Anterior vena cava (tissue), 1 donor: ENCODE data around the gene TLE5.

DNA sequence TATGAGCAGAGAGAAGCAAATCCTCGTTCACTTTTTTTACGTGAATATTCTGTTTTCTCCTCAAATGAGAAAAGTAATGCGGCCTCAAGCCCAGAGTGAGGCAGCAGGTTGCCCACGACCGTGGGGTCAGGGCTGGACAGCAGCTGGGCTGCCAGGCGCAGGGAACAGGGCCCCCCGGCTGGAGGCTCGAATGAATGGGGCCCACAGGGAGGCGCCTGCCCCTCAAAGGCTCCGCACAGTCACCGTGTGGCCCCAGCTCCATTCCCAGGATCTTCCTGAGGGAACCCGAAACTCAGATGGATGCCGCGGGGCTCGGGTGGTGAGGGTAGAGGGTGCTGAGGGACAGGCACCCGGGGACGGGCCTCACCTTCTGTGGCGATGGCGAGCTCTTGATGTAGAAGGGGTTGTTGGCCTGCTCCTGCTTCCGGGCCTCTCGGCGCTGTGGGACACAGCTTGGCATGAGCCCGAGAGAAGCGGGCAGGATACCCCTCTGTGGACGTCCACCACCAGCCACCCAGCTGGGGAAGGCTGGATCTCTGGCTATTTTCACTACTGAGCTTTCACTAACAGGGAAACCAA, 19.2 kb downstream of the IZUMO4 start:
- PRO-cap: no peak

- PRO-cap: no peak
These were observed 8.7 kb downstream of the PLEKHJ1 start for GRCh38 chr19:2227035-2228309.

DNA sequence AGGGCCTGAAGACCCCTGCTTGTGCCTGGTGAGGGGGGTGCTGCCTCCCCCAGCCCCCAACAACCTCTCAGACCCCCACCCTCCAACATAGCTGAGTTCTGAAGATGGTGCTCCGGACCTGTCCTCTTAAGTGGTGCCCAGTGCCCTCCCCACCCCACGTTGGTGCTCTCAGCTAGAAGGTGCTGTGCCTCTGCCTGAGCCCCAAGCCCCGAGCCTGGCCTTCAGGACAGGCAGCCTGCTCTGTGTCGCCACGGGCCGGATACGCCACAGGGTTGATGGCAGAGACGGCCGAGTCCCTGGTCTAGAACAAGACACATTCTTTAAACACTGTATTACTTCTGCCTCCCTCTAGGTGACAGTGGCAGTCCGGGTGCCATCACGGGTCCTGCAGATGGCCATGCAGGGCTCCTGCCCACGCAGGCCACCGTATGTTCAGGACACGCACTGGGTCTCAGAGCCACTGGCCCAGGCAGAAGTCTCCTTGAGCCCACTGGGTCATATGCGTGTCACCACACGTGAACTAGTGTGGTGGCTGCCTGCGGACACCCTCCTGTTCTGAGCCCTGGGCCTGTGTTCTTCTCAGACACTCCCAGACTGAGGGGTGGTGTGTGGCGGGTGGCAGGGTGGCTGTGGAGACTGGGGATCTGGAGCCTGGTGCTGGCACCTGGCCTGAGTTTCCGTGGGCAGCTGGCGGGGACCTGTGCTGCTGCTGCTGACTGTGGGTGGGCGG, 4.5 kb downstream of the PLEKHJ1 start:
- PRO-cap: no peak

DNA sequence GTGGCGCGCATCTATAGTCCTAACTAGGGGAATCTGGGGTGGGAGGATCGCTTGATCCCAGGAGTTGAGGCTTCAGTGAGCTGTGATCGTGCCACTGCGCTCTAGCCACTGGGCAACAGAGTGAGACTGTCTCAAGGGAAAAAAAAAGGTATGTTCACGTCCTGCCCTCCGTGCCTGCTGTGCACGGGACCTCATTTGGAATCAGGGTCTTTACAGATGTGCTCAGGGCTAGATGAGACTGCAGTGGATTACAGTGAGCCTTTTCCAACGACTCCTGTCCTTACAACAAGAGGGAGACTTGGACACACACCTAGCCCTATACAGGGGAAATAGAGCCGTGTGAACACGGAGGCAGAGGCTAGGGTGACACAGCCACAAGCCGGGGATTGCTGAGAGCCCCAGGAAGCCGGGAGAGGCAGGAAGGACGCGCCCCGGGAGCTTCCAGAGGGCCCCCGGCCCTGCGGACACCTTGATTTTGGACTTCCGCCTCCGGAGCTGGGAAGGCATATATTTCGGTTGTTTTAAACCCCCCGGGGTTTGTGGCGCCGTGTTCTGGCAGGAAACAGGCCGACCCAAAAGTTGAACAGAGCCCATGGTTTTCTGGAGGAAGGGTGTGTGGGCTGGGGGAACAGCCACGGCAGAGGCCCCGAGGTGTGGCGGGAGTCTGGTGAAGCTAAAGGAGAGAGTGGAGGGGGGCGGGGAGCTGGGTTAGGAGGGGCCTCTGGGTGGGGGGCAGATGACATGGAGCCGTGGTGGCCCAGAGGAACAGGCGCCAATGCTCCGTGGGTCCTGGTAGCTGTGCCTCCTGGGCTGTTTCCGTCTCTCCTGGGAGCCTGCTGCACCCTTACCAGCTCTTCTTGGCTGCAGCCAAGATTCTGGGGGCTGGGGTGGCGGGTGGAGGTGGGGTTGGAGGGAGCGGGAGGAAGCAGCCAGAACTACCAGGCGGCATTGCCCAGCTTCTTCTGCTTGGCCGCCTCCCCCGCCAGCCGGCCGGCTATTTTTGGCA, 12.2 kb upstream of the PEAK3 start:
- PRO-cap: no peak

DNA sequence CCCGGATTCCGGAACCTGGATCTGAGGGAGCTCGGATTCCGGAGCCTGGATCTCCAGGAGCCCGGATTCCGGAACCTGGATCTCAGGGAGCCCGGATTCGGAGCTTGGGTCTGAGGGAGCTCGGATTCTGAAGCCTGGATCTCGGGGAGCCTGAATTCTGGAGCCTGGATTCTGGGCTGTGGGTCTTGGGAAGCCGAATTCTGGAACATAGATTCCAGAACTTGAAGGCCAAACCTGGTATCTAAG, 6.4 kb upstream of the LMNB2 start:
- PRO-cap: no peak

GRCh38 chr19:2494587-2495203, 18.8 kb downstream of the GADD45B start:
- PRO-cap: no peak

DNA sequence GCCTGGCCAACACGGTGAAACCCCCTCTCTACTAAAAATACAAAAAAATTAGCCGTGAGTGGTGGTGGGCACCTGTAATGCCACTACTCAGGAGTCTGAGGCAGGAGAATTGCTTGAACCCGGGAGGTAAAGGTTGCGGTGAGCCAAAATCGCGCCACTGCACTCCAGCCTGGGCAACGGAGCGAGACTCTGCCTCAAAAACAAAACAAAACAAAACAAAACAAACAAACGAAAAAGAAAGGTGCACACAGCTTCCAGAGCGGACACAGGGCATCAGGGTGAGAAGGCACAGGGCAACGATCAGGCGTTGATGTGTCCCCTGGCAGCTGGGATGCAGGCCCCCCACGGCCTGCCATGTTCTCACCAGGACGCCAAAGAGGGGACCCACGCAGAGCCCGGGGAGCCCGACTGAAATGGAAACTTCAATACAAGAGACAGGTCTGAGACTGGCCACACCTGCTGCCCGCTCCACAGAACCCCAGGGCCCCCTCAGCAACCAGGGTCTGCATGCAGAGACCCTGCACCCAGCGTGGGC, 69.9 kb downstream of the GADD45B start:
- PRO-cap: no peak

DNA sequence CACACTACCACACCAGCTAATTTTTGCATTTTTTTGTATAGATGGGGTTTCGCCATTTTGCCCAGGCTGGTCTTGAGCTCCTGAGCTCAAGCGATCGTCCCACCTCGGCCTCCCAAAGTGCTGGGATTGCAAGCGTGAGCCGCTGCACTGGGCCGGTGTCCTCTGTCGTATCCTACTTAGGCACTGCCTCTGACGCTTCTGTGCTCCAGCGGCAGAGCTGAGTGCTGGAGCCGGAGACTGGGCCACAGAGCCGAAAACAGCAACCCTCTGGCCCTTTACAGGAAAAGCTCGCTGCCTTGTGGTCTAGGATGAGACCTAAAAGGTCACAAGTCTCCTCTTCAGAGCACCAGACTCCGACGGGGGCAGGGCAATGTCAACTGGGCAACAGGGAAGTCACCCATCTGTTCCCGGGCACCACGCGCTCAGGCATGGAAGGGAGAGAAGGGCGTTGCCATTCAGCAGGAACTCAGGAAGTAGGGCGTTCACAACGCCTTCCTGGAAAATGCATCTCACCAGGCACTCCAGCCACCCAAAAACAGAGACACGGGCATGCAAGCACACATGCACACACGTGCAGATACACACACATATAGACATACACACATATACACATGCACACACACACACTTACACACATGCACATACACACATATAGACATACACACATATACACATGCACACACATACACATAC, 91.7 kb downstream of the GADD45B start:
- PRO-cap: no peak

DNA sequence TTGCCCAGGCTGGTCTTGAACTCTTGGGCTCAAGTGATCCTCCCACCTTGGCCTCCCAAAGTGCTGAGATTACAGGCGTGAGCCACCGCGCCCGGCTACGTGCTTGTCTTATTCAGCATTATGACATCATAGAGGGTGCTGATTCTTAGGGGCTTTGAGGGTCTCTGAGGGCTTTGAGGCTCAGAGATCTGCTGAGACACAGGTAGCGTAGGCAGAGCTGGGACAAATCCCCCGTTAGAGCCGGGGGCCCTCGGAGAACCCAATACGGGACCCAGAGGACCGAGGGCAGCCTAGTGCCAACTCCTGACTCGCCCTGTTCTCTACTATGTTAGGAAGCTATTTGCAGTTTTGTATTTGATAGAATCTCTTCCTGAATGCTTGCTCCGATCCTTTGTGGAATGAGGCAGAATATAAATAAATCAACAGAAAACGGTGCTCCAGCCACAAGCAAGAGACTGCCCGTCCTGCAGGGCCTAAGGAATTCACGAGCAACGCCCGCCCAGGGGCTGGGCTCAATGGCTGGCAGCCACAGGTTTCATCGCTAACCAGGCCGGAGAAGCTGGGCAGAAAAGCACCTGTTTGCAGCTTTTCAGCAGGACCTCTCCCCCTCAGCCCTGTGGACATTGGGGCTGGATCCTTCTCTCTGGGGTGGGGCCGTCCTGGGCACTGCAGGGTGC, 102.3 kb downstream of the GADD45B start:
- PRO-cap: no peak

DNA sequence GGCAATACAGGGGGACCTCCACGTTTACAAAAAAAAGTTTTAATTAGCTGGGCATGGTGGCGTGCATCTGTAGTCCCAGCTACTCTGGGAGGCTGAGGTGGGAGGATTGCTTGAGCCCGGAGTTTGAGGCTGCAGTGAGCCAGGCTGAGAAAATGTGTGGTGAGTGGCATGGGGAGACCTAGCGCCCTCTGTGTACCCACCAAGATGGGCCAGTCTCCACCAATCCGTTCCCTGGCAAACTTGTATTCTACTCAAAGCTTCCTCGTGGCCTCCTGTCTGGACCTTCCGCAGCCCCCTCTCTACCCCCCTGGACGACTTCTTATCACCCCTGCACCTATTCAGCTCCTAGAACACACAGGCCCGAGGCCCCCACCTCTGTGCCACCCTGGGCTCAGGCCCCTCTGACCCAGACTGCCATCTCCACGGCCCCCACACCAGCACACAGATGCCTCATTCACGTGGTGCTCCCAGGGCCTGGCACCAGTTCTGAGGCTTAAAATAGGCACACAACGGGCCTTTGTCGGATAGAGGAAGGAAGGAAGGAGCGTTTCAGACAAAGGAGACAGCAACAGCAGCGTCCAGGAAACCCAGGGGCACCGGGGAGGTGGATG, 7.4 kb downstream of the GNG7 start:
- PRO-cap: no peak

DNA sequence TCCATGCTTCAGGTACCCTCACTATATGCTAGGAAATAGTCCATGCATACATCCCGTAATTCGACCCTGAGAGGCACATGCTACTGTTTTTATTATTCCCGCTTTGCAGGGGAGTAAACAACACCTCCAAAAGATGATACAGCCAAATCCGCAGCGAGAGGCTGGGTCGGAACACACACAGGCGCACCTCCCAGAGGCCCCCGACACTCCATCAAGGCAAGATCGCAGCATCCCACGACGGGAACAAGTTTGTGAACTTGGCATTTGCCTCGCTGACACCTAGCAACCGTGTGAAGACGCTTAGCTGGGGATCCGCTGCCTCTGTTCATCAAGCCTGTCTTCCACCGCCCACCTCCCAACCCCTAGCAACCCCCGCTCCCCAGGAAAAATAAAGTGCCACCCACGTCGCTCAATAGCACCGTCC, 1.9 kb downstream of the GNG7 start:
- PRO-cap: no peak

GRCh38 chr19:2757551-2758249, 17.9 kb upstream of the SLC39A3 start:
- PRO-cap: no peak

- PRO-cap: no peak
These were observed 16.3 kb downstream of the SGTA start for GRCh38 chr19:2766807-2767073.

- PRO-cap: no peak
These were observed 8.9 kb downstream of the SGTA start for GRCh38 chr19:2774017-2774711.

- PRO-cap: unidirectional peak, minus-strand start at chr19:2950457; bidirectional peak, plus-strand start at chr19:2950941, minus-strand start at chr19:2950648
These were observed 5.6 kb upstream of the ZNF77 start for GRCh38 chr19:2949855-2951195.

- PRO-cap: no peak
These were observed 7.3 kb upstream of the TLE6 start for GRCh38 chr19:2970156-2970458.

- PRO-cap: no peak
These were observed 9.9 kb downstream of the TLE6 start for GRCh38 chr19:2987019-2987861.

- PRO-cap: no peak
These were observed 748 bp downstream of the TLE2 start for GRCh38 chr19:3028230-3028834.

DNA sequence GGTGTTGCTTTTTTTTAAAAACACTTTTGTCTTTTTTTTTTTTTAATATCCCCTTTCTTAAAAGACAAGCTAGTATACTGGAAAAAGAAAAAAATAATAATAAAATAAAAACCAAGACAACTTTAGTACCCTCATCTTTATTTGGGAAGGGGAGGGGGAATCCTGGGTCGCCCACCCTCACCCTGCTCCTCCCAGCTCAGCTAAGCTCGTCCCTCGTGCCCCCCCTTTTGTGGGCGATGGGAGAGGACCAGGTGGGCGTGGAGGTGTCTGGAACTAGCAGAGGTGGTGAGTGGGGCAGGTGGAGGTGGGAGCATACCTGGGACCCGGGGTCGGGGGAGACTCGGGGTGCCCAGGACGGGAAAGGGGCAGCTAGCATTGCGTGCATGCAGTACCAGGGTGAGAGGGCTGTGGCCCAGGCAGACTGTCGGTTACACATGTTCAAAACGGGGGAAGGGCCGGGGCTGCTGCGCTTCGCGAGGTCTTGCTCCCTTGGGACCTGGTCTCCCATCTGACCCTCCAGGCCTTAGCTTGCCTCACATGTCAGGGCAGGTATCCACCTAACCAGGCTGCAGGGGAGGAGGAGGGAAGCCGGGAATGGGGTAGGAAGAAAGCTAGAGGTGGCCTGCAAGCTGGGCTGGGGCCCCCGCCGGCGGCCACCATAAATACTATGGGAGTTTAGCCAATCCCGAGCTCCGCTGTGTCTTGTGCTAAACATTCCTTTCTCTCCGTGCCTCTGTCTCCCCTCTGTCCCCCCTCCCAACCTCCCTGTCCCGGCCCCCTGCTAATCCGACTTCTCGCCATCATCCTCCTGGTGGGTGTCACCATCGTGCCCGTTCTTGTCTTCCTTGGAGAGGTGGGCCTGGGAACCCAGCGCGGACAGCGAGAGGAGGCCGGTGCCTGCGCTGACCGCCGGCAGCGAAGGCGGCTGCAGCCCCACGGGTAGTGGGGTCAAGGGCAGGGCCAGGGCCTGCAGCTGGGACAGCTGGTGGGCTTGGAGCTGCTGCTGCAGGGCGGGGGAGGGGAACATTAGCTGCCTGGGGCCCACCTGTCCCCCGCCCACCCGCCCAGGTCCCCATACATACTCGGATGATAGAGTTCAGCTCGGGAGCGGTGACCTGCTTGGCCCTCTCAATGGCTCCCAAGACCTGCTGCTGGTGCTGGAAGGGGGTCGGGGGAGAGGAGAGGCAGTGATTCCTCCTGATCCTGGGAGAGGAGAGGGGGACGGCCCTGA, 8.8 kb downstream of the TLE5 start:
- PRO-cap: no peak

GRCh38 chr19:3062081-3063198, at the start of gene TLE5:
Gene TLE5 (minus strand): TSS chr19:3062495.
- PRO-cap: bidirectional peak, plus-strand start at chr19:3062506, minus-strand start at chr19:3062563